GM06990 (cell line): ENCODE measurements around the gene GKAP1.

DNA sequence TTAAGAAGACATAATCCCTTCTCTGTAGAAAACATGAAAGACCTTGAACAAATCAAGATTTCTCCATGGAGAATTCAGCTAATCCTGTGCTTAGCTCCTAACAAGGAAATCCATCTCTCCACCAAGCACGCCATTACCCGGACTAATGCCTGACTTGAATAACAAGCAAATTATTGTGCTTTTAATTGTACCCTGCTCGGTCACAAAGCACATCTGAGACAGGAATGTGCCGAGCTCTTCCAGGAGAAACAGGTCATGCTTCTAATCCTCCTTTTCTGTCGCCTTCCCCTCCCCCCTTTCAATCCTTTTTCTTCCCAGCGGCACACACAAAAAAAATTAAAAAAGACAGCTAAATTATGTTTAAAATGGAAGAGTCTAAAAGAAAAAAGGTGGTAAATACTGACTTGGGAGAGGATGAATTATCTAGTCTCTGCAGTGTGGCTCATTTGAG is 141.4 kb downstream of the PSAT1 start:
- RRBS, result no CpG with 5 or more reads among the region's 6 CpGs

- RRBS, result 3% methylated on average over 50 of the region's 88 CpGs
These were observed 684 bp downstream of the TLE4 start for GRCh38 chr9:79572348-79572950.

DNA sequence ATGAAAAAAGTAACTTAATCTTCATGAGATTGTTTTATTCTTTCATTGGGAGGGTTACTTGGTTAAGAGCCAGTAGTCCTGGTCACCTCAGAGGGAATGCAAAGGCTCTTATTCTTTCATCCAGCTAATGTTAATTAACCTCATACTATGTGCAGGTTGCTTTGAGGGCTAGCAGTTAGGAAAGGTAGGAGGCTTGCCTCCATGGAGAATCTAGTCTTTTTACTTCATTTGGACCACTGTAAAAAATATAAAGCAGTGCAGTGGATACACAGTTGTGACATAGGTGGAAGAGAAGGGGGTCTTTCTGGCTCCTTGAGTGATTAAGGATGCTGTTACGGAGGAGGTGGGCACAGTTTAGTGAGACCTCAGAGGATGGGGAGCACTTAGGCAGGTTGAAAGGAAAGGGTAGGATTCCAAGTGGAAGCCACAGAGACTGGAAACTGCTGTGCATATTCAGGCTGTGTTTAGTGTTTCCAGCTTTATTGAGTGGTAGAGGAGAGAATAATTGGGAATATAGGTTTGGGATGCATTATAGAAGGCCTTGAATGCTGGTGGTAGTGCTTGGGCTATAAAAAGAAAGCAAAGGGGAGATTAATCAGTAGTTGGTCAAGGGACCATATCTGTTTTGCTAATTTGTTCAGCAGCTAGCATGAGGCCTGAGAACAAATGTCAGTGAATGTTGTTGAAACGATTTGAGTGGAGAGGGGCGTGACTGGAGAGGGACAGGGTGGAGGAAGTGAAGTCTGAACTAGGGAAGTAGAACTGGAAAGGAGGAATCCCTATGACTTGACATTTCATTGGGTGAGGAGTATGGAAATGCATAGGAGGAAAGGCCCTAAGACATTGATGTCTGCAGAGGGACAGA is 19.4 kb downstream of the TLE4 start:
- RRBS, result no CpG with 5 or more reads among the region's 3 CpGs

- RRBS, result no CpG with 5 or more reads among the region's 5 CpGs
These were observed 240.6 kb downstream of the TLE4 start for GRCh38 chr9:79812332-79812894.

DNA sequence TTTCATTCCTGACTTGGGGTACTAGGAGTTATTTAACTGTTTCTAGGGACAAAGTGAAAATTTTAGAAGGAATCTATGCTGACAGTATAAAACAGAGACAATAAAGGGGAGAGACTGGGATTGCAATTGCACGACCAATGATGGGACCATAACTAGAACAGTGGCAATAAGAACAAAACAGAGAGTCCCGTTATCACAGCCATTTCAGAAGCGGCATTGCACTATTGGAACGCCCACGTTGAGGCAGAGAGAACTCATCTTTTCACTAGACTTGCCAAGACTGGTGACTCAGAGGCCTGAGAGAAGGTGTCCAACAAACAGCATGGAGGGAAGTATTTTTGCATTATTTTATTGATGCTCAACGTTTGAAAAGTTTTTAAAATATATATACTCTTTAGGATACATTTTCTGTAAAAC is 737.7 kb downstream of the TLE1 start:
- RRBS, result no CpG with 5 or more reads among the region's 6 CpGs

GRCh38 chr9:81306149-81306405 is 383.3 kb downstream of the TLE1 start:
- RRBS, result no CpG with 5 or more reads among the region's 1 CpG

- RRBS, result no CpG with 5 or more reads among the region's 4 CpGs
These were observed 166.6 kb downstream of the TLE1 start for GRCh38 chr9:81522737-81523192.

GRCh38 chr9:81597668-81597946 is 91.7 kb downstream of the TLE1 start:
- RRBS, result no CpG with 5 or more reads among the region's 5 CpGs

DNA sequence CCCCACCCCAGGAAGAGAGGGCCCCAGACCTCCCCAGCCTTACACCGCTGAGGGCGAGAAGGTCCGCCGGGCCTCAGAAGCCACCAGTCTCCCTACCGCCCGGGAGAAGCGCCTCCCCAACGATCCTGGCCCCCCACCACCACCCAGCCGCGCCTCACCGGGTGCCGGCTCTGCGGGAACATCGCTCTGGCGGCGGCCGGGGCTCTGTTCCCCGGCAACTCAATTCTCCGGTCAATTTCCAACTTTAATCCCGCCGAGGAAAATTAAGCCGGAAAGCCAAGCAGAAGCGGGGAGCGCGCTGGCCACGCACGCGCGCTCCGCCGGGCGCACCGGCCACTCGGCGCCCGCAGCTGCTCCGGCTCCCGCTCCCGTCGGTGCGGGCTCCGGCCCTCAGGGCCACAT is 1.3 kb downstream of the TLE1 start:
- RRBS, result 6% methylated on average over 16 of the region's 42 CpGs

GRCh38 chr9:81689688-81690126 is 360 bp upstream of the TLE1 start:
- RRBS, result 10% methylated on average over 13 of the region's 45 CpGs

DNA sequence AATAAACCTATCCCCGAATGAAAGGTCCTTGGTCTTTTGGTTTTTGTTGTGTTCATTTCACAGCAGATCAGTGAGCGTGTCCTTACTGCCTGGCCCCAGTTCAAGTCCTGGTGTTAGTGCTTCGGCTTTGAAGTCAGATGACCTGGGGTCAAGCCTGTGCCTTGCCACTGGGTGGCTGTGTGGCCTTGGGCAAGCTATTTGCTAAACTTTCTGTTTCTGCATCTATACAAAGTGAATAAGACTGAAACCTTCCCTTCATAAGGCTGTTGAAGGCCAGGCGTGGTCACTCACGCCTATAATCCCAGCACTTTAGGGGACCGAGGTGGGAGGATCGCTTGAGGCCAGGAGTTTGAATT is 94.6 kb upstream of the SPATA31D4 start:
- RRBS, result no CpG with 5 or more reads among the region's 7 CpGs

DNA sequence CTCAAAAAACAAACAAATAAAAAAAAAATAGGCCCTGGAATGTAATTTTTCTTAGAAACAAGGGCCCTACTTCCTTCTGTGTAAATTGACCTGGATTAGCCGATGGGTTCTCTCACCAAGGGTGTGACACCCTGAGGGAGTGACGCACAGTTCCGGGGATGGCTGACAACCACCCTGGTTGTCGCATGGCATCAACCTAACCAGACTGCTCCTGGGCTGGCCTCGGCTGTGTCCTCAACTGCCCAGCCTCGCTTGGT is 51.2 kb upstream of the SPATA31D4 start:
- RRBS, result no CpG with 5 or more reads among the region's 6 CpGs

GRCh38 chr9:82091627-82092035 is 103.1 kb downstream of the SPATA31D1 start:
- RRBS, result no CpG with 5 or more reads among the region's 2 CpGs

DNA sequence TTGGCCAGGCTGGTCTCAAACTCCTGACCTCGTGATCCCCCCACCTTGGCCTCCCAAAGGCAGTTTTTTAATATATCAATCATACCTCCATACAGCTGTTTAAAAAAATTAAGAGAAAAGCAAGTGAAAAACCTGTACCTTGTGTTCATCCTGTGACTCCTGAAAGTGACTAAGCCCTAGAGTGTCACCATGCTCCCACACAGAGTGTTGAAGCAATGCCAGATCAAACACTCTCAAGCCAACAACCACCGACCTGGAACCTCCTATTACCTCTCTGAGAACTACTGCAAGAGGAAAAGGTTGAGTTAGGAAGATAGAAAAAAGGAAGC is 123.5 kb downstream of the RASEF start:
- RRBS, result no CpG with 5 or more reads among the region's 2 CpGs

- RRBS, result no CpG with 5 or more reads among the region's 2 CpGs
These were observed 211.0 kb downstream of the FRMD3 start for GRCh38 chr9:83327172-83327577.

DNA sequence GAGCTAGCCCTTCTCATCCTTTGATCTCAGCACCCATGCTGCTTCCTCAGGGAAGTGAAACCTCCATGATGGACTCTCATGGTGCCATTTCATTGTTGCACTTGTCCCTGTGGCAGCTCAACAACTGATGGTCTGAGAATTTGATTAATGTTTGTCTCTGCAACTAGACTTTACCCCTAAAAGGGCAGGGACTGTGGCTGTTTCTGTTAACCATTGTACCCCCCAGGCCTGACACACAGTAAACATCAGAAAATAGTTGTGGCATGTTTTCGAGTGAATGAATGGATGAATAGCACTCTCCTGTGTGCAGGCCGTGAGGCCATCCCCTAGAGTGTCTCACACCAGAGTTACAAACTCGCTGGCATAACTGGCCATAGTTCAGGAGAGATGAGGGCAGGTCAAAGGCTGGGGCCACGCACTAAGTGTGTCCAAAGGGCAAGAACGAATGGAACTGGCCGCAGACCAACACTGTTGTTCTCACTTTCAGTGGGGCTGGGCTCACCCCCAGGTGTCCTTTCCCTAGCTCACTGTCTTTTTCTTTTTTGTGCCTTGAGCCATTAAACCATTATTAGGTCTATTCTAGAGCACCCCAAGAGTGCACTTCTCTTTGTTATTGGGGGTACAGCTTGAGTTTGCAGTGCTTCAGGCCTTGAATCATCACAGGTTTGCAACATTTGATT is 6.8 kb downstream of the IDNK start:
- RRBS, result no CpG with 5 or more reads among the region's 6 CpGs

DNA sequence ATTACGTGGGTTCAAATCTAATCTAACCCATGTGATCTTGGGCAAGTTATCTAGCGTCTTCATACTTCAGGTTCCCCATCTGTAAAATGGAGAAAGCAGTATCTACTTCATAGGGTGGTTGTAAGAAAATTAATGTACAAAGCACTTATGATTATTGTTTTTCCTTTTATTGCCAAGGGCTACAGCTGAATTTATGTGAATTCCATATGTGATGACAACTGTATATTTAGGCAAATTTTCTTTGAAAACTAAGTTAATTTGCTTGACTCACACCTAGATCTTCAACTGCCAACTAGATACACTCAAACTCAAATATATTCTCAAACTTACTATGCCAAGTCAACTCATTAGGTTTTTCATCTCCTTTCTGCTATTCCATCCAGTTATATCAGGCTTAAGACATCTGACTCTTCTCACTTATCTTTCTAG is 37.9 kb downstream of the UBQLN1 start:
- RRBS, result no CpG with 5 or more reads among the region's 2 CpGs

DNA sequence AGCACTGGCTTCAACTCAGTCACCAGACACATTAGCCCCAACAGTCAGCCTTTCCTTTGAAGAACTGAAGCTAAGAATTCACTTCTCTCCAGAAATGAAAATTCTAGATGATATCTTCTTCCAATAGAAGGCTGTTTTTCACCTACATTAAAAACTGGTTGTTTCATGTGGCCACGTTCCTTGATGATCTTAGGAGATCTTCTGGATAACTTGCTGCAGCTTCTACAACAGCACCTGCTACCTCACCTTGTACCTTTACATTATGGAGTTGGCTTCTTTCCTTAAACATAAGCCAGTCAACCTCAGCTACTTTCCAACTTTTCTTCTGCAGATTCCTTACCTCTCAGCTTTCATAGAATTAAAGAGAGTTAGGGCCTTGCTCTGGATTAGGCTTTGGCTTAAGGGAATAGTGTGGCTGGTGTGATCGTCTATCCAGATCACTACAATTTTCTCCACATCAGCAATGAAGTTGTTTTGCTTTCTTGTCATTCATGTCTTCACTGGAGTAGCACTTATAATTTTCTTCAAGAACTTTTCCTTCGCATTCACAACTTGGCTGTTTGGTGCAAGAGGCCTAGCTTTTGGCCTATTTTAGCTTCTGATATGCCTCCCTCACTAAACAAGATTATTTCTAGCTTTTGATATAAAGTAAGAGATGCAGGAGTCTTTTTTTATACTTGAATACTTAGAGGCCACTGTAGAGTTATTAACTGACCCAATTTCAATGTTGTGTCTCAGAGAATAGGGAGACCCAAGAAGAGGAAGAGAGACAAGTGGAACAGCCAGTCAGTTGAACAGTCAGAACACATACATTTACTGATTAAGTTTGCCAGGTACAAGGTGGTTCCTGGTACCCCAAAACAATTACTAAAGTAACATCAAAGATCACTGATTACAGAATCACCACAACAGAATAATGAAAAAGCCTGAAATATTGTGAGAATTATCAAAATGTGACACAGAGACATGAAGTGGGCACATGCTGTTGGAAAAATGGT is 35.7 kb downstream of the UBQLN1 start:
- RRBS, result no CpG with 5 or more reads among the region's 3 CpGs

DNA sequence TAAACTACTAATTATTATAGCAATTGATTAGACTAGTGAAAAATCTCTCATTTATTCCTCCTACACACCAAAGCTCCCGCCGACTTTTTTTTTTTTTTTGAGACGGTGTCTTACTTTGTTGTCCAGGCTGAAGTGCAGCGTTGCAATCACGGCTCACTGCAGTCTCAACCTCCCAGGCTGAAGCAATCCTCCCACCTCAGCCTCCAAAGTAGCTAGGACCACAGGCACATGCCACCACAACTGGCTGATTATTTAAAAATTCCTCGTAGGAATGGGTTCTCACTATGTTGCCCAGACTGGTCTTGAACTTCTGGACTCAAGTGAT is 30.0 kb upstream of the UBQLN1 start:
- RRBS, result no CpG with 5 or more reads among the region's 6 CpGs

GRCh38 chr9:83817680-83818190 is at the start of gene GKAP1:
Gene GKAP1 (minus strand): TSS chr9:83817769.
- RRBS, result no CpG with 5 or more reads among the region's 57 CpGs